Pulmonary artery (tissue), 1 donor: ENCODE data around the gene TMPRSS15.

GRCh38 chr21:17492756-17493147 lies 20.1 kb upstream of the CXADR start:
- PRO-cap, result no peak

GRCh38 chr21:17513146-17513596 lies 328 bp downstream of the CXADR start:
- PRO-cap, result no peak

DNA sequence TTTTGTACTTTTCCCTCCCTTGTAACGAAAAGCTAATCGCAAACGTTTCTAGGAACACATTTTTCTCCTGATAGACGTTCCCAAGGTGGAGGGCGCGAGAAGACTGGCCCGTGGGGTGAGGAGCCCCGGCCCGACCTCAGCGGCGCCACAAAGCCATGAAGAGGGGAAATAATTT lies 978 bp downstream of the BTG3 start:
- PRO-cap, result no peak

DNA sequence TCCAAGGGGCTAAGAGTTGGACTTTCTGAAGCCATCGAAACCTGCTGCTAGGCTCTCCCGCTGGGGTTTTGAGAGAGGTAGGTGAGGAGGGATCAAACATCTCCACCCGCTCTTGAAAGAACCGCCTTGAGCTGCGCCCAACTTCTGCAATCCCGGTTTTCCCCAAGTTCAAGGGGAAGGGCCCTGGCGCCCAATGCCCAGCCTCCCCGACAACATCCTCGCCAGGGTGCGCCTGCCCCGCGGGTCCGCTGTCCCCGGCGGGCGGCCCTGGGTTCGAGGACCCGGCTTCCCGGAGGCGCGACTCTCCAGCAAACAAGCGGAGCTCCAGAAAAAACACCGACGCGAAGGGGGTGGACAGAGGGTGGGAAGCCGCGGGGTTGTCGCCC lies 697 bp downstream of the BTG3 start:
- PRO-cap, result bidirectional peak, plus-strand start at position 215 of the sequence, minus-strand start at position 214 of the sequence

DNA sequence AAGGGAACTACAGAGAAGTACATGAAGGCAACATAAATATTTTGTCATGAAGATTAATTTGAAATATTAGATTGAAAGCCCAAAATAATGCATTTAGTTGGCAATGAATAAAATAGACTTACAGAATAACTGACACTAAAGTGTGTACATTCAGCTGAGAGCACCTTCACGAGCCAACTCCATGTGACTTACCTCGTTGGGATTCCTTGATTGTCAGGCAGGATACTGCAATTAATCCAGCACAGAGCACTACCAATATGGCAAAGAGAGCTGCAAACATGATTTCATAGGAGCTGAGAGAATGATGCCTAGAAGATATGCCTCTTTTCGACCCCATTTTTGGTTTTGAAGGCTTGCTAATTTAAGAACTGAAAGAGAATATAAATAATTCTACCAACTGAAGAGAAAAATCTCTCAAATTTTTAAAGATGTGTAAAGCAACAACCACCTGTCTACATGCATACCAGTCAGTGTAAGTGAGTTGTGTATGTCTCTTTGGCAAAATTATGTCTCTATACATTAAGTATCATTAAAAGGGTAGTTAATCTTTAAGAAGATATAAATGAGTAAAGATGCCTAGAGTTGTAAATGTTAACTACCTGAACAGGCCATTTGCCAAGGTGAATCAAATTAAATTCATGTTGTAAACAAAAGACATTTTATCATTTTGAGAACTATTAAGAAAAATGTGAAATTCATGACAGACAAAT lies at the start of gene TMPRSS15:
TSS of gene TMPRSS15 (minus strand) at position 500 of the 710 bp plus-strand sequence.
- PRO-cap, result no peak

DNA sequence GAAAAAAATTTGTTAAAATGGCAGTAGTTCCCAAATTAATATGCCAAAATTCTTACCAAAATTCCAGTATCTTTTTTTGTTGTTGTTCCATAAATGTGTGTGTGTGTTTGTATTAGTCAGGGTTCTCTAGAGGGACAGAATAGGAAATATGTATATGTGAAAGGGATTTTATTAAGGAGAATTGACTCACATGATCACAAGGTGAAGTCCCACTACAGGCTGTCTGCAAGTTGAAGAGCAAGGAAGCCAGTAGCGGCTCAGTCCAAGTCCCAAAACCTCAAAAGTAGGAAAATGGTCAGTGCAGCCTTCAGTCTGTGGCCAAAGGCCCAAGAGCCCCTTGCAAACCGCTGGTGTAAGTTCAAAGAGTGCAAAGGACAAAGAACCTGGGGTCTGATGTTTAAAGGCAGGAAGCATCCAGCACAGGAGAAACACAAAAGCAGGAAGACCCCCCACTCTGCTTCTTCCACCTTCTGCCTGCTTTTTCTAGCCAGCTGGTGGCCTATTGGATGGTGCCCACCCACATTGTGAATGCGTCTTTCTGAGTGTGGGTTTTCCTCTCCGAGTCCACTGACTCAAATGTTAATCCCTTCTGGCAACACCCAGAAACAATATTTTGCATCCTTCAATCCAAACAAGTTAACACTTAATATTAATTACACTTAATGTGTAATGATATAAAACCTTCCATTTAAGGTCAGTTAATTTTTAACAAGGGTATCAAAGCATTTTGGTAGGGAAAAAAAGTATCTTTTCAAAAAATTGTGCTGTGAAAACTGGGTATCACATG lies 2222.6 kb downstream of the MRPL39 start:
- PRO-cap, result no peak

DNA sequence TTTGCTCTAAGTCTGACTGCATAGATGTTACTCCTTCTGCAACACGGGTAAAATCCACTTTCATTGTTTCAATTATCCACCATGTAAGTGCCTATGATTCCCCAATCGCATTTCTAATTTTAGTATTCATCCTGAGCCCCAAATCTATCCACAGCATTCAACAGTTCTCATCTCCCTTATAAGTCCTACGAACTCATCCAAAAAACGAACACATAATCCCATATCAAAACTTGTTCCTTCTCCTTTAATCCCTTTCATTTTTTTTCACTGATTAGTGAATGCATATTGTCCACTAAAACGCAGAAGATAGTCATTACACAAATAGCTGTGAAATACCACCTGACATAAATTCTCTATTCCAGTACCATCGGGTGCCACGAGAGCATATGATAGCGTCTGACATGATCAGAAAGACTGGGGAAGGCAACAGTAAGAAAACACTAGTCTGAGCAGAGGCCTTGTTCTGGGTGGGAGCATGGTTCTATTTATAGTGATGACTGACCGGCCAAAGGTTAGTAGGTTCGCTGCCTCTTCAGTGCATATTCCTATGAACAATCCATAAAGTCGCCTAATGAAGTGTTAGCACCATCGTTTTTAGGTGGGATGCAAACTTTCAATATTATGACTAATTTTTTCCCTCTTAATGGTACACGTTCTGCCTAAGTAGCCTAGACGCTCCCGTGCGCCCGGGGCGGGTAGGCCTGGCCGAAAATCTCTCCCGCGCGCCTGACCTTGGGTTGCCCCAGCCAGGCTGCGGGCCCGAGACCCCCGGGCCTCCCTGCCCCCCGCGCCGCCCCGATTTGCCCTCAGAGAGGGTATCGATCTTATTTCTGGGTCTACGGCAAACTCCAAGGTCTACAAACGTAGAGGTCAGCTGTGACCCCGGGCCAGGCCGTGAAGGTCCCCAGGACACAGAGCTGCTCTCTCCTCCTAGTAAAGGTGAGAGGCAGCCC lies 597 bp downstream of the ATP5PF start:
- PRO-cap, result no peak

GRCh38 chr21:25880589-25881952 lies 146.3 kb downstream of the GABPA start:
- PRO-cap, result no peak

DNA sequence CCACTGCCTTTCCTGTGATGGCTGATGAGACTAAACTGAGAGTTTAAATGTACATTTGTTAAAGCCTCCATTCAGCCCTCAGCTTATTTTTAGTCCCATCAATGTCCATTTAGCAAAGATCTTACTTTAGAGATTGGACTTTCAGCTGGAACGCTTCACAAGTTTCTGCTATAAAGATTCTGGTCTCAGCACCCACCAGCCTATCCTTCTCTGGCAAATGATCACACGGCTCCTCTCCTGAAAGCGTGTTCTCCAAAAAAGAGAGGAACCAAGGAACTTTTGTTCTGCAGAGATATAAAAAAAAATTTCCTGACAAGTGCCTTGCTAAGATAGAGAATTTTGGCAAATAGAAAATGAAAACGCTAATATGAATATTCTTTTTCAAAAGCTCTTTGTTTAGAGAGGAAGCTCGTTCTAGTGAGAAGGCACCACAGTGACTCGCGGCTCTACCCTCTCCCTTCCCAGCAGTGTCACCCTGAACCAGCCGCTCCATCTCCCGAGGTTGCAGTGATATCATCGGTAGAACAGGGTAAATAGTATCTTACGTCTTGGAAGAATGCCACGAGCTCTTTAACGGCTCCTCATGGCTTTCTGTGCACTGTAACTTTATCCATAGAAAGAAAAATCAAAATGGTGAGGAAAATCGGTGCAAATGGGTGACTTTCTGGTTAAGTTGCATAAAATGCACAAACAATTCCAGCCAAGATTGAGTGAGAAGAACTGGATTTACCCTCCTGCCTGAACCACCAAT lies 200.1 kb downstream of the APP start:
- PRO-cap, result no peak

- PRO-cap, result no peak
Measured at GRCh38 chr21:25975132-25975433, 195.5 kb downstream of the APP start.

DNA sequence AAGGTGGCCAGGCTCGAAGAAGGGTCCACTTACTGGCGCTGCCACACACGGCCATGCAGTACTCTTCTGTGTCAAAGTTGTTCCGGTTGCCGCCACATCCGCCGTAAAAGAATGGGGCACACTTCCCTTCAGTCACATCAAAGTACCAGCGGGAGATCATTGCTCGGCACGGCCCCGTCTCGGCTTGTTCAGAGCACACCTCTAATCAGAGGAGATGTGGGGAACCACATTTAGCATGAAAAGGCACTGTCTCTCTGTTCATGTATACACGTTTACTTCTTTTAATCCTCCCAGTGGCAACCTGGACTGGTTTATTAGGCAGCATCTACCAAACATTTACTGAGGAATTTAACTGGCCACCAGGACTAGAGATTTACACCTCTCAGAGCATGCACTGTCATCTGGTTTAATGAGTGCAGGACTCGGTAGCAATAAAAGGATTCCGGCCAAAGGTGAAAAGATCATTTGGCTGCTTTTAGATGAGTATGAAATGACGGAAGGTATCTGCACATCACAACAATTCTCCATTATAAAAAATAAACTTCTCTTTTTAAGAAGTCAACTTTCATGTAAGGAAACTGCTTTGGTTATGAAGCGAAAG lies 170.5 kb downstream of the APP start:
- PRO-cap, result no peak

DNA sequence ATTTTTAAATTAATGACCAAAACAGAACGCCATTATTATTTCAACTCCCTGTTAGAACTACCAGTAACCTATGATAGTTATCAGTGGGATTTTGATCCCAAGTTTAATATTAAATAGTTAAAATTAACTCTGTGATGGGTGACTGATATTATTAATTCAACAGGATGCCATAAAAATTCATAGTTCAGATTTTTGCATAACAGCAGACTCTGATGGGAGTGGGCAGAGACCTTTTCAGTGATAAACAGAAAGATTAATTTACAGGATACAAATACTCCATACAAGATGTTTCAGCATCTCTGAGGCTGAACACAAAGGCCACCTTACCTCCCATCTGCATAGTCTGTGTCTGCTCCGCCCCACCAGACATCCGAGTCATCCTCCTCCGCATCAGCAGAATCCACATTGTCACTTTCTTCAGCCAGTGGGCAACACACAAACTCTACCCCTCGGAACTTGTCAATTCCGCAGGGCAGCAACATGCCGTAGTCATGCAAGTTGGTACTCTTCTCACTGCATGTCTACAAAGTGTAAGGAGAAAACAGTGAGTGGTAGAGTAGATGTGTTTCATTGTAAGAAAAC lies 119.8 kb downstream of the APP start:
- PRO-cap, result no peak

- PRO-cap, result no peak
Measured at GRCh38 chr21:26123030-26123337, 47.6 kb downstream of the APP start.

DNA sequence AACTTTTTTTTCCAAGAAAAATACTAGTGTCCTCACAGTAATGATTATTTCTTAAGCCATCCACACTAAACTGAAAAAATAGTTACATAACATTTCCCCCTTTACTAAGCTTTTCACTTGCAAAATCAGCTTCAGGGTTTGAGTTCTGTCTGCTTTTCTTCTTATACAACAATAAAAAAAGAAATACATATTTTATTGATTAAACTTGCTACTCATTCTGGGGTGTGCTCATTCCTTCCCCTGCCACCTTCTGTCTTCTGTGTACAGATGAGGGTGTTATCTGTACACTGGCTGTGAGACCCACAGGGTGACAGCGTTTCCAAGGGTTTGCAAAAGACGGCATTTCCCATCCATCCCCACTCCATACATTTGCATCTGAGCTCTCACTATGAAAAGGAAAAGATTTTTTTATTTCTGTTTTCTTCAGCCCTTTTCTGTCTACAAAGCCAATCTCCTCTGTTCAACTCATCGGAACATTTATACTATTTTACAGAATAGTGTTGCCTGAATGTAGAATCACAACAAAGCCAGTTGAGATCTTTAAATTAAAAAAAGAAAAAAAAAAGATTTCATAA lies 4.4 kb downstream of the APP start:
- PRO-cap, result no peak

DNA sequence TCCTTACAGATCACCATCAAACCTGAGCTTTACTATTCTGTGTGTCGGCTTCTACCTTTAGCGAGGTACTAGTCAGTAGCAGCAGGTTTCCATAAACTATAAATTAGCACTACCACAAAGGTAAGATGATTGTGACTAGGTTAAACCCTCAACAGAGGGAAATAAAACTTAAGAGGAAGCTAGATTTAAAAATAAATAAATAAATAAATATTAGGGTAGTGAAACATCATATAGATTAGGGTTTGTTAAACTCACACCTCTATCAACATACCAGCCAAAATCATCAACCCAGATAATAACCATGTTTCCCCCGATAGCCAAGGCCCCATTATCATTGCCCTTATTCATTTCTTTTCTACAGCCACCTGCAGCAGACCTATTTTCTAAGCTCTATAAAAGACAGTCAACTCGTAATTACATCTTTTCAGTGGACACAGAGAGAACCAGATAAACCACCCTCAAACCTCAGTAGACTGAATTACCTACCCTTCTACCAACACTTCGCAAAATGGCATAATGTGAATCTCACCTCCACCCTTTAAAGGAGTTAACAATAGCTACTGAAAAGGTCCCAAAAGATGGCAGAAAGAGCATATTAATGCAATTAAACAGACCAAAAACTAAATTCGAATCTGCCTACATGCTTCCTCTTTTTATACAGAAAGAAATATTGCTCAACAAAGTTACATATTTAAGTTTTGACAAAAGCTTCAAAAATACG lies 2.5 kb downstream of the APP start:
- PRO-cap, result no peak

DNA sequence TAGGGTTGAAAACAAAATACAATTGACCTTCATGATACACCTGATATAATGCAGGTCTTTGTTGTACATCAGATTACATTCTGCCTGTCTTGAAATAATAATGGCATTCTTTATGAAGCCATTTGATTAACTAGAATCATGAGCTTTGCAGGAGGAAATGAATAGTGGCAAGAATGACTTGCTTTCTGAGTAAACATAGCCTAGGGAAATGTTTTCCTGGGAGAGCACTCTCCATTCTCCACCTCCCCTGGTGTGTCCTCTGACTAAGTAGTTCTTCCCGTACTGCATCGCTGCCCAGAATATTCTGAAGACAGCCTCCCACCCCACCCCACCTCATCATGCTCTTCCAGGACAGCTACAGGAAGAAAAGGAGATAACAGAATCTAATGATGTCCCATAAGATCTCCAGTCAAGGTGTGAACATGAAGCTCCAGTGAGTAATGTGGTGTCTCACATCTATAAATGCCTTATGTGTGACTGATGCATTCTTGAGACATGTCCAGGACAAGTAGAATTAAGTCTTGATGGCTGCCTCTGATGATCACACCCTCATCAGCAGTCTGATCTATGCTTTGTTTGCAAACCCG lies 183.2 kb downstream of the CYYR1 start:
- PRO-cap, result no peak

GRCh38 chr21:26815157-26816221 lies 29.7 kb downstream of the ADAMTS1 start:
- PRO-cap, result no peak

DNA sequence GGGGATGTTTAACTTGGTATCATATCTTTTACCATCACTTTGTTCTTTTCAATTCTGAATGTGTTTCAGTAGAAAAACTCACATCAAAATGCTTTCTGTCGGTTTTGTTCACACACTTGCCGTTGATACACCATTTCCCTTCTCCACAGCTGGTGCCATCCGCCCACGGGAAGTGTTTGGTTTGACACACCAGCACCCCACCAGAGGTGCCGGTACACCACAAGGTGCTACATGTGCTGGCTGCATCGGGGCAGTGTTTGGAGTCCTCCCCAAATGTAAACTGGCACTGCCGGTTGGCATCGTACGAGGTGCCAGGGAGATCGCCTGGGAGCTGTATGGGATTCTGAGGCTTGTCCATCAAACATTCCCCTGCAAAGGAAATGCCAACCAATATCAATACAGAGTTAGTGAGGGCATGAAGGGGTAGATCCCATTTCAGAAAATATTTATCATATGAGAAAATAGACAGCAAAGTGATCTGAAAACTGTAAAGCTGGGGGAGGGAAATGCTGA lies 5.0 kb downstream of the ADAMTS1 start:
- PRO-cap, result no peak

DNA sequence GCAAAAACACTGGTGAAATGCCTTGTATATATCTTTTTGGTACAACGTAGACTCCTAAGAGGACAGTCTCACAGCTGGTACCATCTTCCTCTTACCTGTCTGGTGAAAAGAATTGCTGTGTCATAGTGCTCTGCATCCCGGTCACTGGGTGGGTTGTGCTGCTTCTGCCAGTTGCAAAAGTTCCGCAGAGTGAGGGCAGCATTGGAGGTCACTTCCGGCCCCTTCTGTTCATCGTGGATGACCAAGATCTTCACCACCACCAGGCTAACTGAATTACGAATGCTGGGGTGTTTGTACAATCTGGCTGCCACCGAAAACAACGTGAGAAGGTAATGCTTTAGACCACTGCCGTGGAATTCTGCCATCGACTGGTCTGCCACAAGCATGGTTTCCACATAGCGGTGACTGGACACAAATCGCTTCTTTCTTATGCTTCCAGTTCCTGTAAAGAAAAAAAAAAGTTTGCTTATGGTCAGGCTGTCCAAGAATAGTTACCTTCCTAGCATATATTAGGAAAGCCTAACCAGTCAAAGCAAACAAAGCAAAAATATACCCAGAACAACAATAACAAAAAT lies 2.9 kb downstream of the ADAMTS1 start:
- PRO-cap, result no peak

GRCh38 chr21:27884734-27885094 lies 917.8 kb upstream of the ADAMTS5 start:
- PRO-cap, result no peak